ENCODE results near the genes PRDM11 and SLC35C1.

GRCh38 chr11:43892011-43892300 lies 11.3 kb downstream of the ALKBH3 start:
- PRO-cap: no peak

DNA sequence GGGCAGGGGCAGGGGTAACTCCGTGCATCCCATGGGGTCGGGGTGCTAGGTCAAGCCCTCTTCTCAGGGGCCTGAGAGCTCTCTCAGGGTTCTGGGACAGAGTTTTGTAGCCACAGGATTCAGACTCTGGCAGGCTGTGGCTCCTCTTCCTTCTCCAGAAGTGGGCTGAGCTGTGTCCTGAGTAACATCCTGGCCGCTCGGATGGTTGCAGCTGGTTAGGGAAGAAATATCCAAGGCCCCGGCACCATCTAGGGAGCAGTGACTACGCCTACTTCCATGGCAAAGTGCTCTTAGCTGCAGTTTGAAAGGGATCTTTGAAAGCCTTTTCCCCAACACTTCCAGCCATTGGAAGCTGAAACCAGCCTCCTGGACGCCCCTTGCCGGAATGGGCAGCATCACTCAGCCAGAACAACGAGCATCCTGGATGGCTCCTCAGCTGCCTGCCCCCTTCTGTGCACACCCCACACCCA lies 50.9 kb downstream of the C11orf96 start:
- PRO-cap: no peak

GRCh38 chr11:44308958-44309569 lies 875 bp downstream of the ALX4 start:
- PRO-cap: no peak

- PRO-cap: no peak
These were observed 6.3 kb upstream of the CD82 start for GRCh38 chr11:44559168-44559501.

DNA sequence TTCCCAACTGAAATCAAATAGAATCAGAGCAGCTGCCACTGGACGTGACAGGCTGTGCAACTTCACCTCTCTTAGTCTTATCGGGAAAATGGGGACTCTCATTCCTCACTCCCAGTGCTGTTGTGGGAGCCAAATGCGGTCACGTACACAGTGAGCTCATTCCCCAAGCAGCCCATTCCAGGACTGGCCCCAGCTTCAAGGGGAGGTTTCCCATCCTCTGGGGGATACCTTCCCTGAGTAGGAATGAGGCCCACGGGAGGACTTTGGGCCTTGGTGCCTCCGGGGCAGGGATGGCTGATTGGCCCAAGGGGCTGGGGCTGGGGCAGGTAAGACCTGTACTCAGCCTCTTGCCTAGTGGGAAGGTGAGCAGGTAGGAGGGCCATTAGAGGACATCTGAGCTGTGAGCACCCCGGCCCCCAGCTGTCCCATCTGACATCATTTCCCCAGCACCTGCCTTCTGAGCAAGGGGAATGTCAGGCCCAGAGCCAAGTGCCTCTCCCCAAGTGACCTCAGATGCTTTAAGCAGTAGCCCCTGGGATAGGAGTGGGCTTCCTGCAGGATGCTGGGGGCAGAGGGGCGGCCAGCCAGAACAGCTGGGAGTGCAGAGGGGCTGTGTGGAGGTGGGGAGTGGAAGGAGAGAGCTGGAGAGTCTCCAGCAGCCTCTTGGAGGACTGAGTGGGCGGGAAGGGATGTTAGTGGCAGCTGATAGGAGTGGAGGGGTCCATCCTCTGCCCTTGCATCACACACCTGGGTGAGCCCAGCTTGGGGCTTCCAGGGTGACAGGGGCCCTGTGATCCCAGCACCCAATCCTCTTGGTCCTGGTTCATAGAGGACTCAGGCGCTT lies 58.4 kb downstream of the CD82 start:
- PRO-cap: no peak

DNA sequence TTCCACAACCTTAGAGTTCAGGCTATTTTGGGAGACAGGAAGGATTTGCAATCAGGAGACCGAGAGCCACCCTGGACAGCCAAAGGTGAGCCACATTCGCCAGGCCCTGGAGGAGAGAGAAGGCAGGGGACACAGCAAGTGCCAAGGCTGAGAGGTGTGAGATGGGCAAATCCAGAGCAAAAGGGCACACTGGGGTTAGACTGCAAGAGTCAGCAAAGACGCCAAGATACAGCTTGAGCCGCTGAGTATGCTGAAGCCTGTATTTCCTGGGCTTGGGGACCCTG lies 66.4 kb downstream of the CD82 start:
- PRO-cap: no peak

DNA sequence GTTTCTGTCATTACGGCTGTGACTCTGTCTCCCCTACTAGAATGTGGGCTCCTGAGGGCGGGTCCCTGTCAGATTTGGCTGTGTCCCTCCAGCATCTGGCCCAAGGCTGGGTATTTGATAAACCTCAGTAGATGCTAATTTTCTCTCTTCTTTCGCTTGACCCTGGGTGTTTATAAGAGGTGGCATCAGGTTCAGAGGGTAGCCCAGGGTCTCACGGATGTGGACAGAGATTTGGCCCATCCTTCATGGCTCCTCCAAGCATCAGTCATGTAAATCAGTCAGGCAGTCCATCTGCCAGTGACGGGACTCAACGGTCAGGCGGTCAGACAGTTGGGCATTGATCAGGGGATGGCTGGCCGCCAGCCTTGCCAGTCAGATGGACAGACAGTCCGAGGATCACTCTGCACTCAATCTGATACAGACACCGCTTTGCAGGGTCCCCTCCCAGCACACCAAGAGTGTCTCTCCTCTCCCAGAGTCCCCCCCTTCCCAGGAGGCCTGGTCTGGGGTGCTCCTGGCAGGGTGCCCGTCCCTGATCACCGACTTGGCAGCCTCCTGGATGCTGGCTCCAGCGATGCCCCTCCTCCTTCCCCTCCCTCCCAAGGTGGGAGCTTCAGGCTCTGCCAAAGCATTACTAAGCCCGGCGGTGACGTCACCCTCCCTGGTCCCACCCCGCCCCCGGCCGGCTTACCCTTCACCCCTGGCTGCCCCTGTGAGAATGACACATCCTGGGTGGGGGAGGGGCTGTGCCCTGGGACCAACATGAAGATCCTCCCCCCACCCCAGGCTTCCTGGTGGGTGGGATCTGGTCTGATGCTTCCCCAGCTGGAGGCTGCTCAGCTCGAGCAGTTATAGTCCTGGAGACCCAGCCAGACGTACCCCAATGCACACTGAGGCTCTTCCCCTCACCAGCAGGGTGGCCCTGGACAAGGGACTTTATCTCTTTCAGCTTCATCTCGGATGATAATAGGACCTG lies 69.0 kb downstream of the CD82 start:
- PRO-cap: no peak

- PRO-cap: no peak
These were observed 93.2 kb downstream of the TP53I11 start for GRCh38 chr11:44857427-44857922.

- PRO-cap: no peak
These were observed 84.8 kb downstream of the TP53I11 start for GRCh38 chr11:44865855-44866246.

DNA sequence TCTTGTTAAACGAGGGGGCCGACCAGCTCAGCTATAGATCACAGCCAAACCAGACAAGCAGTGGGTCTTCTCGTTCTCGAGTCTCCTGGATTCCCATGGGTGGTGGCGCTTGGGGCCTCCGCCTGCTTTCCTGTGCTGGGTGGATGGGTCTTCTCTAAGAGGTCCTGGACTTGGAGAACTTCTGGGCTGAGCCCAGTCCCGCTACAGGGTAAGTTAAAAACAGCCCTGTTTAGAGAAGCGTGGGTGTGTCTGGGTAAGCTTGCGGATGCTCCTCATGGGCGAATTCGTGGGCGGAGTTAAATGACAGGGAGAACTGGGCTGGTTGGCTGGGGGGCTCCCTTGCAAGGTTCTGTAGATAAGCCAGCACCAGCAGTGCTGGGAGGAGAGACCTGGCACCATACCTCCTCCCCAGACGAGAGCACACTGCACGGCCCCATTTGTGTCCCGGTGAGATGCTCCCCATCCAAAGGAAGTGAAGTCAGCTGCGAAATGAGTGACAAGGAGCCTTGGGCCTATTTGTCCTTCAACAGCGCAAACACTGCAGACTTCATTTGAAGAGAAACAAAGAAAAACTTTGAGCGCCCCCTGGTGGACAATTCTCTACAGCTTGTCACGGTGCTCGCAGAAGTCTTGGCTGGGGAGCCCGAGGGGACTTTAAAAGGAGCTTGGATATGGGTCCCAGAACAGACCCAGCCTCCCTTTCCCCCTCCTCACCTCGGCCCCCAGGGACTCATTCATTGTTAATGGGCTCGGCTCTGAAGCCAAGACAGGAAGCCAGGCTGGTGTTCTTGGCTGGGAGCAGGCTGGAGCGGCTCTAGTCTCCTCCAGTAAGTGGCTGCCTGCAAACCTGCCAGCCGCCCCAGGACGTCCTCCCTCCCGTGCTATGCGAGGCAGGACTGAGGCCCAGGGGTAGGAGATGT lies 39.5 kb downstream of the TP53I11 start:
- PRO-cap: no peak

DNA sequence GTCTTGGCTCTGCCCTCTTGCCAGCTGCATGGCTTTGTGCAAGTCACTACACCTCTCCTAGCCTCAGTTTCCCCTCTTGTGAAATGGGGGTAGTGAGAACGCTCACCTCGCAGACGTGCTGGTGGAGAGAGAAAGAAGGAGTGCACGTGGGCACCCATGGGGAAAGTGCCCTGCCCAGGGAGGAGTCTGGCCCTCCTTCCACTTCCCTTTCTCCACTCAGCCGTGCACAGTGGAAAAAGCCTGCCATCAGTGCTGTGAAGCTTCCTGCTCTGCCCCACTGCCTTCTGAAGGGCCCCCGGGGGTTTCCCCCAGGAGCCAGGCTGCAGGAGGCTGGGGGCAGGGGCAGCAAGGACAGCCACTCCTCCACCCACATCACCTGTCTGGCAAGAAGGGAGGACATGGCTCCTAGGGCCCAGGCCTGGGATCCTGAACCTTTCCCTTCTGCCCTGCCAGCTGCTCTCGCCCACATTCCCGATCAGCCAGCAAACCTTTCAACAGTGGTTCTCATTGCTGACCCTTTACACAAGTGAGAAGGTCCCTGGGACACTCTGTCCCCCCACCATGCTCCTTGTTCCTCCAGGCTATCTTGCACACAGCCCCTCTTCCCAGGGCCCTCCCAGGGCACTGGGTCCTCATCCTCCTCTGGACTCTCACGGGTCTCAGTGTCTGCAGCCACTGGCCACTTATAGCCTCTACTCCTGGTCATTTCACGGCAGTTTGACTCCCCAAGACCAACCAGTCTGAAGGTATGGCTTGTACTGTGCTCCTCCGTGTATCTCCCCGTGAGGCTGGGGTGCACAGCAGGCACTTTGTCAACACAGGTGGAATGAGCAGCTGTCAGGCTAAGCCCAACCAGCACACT lies 7.4 kb downstream of the TP53I11 start:
- PRO-cap: no peak

DNA sequence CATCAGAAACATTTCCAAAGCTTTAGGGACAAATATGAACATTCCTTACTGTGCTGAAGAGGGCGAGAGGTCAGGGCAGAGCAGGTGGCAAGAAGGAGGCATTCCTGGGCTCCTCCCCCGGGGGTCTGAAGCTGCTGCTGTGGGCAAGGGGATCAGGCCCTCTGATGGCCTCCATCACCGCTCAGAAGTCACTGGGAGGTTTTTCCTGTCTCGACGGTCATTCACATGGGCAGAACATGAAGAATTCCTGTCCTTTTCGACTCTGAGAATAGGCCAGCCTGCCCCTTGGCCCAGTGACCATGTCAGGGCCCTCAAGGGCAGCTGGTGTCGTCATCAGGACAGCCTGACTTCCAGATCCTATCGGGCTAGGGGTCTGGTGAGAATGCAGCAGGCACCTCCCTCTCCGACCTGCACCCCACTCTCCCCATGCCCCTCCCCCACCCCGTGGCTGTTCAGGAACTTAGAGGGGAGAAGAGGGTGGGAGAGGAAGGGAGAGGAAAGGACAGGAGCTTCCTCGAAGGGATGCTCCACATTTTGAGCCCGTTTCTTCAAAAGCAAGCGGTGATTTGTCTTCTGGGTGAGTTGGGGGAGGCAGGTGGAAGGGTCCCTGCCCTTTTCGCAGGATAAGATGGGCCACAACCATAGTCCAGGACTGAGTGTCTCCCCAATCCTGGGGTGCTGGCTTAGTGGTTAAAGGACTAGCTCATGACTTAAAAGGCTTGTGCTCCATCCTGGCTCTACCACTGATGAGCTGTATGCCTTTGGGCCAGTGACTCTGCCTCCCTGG lies 3.5 kb downstream of the TP53I11 start:
- PRO-cap: no peak

GRCh38 chr11:45091720-45092113 lies 54.7 kb upstream of the PRDM11 start:
- PRO-cap: no peak

DNA sequence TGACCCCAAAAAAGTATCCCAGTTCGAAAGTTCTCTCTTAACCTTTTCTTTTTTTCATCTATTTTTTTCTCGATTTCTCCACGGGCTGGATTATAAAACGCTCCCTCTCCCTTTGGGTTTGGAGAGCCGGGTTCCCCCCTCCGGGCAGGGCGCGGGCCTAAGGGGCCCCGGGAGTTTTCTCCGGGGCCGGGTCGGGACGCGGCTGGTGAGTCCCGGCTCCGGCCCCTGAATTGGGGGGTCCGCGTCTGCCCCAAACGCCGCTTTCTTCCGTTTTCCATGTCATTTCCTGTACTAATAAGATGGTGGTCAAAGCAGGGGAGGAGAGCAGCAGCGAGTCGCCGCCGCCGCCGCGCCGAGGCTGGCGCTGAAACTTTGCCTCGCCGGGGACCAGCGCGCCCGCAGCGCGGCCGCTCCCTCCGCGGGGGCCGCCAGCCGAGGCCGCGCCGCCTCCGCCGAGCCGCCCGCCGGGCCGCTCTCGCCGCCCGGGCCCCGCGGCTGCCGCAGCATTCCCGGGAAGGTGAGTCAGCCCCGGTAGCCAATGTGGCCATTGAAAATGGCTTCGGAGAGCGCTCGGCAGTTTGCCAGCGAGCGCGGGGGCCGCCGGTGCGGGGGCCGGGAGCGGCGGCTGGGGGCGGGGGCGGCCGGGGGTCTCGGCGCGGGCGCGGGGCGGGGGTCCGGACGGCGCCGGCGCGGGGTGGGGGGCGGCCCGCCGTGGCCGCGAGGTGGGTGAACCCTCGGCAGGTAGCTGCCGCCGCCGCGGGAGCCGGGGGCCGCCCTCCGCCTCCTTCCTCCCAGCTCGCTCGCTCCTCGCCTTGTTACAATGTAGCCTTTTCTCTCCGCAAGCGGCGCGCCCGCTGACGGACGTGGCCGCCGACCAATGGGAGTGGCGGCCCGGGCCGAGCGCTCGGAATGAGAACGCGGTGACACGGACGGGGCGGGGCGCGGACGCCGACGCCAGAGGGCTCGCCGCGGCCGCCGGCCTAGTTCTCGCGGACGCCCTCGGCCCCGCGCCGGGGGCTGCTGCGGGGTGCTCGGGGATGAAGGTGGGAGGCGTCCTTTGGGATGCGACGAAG lies at the start of gene PRDM11:
PRDM11 (plus strand) TSS at position 279 of the 1,073 bp plus-strand sequence.
- PRO-cap: bidirectional peak, plus-strand start at position 309 of the sequence, minus-strand start at position 232 of the sequence; bidirectional peak, plus-strand start at position 547 of the sequence, minus-strand start at position 477 of the sequence; bidirectional peak, plus-strand start at position 983 of the sequence, minus-strand start at position 814 of the sequence

GRCh38 chr11:45147729-45148121 lies 1.3 kb downstream of the PRDM11 start:
- PRO-cap: no peak

DNA sequence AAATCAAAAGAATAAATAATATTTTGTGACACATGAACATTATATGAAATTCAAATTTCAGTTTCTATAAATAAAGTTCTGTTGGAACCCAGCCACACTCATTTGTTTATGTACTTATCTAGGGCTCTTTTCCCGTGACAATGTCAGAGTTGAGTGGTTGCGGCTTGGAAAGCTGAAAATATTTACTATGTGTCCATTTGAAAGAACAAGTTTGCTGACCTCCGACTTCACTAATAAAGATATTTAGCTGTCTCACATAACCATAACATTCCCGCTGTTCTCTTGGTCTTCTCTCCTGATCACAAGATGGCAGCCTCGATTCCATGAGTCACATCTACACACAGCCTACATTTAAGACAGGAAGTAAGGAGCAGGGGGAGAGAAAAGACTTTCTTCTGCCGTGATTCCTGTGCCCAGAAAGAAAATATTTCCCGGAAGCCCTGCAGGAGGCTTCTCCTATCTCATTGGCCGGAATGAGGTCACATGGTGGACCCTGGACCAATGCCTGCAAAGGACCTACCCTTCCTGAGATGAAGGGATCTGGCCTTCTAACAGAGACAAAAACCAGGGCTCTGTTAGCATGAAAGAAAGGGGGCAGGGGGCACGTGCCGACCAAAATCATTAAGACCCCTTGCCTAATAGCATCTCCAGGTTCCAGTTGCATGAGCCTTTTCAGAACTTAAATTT lies 47.4 kb upstream of the SYT13 start:
- PRO-cap: no peak

DNA sequence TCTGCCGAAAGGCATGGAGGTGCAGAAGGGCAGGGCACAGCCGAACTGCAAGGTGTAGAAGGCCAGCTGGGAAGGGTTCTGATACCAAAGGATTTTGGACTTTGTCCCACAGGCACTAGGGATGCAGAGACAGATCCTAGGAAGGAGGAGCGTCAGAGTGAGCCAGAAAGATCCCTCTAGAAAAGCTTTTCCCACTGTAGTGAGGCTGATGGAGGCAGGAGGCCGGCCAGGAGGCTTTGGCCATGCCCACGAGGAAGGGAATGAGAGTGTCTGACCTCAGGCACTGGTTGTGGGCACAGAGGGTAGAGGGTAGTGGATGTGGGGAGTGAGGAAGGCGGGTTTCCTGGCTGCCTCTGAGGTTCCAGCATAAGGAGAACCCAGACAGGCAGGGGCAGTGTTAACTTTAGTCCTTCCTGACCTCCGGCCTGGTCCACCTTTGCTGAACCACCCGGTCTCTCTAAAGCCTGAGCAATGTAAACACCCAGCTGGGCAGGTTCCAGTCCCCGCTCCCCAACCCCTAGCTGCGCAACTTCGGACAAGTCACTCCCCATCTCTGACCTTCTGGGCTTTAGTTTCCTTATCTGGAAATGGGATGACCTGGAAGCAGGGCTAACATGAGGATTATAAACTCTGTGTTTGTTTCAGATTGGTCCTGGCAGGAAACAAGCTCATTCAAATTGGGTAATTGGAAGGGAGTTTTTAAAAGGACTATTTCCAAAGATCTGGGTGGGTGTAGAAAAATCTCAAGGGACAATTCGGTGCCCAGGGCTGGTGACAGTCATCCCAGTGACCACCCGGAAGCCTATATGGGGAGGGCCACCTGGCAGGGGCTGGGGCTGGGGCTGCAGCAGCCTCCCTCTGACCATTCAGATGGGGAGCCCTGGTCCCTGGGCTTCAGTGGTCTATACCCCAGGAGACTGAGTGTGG lies 108.1 kb upstream of the SYT13 start:
- PRO-cap: no peak

DNA sequence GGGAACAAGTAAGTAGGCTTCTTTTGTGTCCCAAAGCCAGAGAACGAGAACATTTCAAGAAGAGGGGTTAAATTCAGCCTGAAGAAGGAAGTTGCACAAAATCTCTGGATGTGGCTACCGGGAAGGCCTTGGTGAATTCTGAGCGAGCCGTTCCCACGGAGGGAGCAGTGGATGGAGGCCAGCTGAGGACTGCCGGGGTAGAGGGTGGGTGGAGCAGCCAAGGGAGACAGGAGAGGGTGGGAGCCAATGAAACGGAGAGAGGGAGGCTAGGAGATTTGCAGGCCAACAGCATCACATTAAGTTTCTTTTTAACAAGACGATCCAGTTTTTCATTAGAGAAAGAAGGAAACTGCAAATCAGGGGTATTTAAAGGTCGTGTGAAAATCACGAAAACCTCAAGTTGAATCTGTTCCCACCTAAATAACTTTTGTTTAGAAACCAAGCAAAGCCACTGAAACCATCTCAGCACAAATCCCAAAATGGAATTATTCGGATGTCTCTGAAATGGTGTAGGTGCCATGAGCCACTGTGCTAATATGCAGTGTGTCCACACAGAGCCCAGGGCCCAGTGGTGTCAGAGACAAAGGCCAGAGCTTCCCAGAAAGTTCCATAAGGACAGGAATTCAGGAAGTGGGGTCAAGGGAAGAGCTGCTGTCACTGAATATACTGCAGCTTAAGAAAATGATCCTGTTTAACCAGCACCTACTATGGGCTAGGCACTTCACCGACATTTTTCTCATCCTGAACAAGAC lies 59.7 kb upstream of the SLC35C1 start:
- PRO-cap: no peak

DNA sequence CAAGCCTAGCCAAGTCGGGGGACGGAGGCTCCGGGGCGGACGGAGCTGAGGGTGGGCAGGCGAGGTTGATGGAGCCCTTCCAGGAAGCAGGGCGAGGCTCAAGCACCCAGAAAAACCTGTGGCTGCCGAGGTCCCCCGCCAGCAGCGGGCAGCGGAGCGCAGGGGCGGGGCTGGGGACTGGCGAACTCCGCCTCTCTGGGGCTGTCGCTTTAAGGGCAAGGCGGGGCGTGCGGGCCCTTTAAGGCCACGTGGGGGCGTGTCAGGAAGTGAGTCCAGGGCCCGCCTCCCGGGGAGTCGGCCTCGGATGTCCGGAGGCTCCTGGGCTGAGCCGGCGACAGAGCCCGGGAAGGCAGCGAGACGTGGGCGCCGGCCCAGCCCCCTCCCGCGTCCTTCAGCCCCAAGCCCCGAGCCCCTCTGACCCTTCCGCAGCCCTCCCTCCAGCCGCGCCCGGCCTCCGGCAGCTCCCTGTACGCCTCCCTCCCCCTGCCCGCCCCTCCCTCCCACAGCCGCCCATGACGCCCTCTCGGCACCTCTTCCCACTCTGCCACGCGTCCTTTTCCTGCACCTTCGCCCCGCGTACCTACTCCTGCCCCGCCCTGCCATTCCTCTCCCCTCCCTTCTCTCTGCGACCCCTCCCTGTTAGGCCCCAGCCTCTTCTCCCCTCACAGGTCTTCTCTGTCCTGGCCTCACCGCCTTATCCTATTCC lies at the start of gene SLC35C1:
SLC35C1 (plus strand) TSS at position 300 of the 706 bp plus-strand sequence.
- PRO-cap: bidirectional peak, plus-strand start at position 300 of the sequence, minus-strand start at position 118 of the sequence; bidirectional peak, plus-strand start at position 492 of the sequence, minus-strand start at position 538 of the sequence

DNA sequence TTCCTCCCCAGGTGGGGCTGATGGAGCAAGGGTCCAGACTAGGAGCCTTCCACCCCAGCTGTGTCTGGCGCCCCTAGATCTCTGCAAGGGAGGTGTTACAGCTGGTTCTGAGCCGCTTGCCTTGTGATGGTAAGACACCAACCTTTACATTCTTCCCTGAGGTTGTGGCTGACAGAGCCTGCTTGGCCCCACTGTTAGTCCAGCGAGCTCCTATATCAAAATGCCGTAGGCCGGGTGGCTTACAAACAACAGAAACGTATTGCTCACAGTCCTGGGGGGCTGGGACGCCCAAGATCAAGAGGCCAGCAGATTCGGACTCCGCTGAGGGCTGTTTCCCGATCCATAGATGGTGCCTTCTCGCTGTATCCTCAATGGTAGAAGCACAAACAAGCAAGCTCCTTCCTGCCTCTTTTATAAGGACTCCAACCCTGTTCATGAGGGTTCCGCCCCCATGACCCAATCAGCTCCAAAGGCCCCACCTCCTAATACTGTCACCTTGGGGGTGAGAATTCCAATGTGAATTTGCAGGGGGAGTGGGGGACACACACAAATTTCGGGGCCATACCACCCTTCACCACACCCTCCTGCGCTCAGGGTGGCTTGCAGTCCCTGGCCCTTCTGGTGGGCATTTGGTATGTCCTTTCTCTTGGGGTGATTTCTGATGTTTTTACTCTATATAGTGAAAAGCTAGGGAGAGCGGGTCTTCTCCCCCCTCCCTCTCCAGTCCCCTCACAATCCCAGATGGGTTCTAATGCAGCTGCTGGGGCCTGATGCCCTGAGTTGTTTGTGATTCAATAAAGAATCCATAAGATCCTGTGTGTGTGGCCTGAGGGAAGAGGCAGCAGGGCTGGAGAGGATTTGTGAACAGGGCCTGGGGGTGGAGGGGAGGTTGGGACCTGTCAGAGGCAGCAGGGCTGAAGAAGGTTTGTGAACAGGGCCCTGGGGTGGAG lies 7.5 kb downstream of the SLC35C1 start:
- PRO-cap: no peak

Data from gallbladder (tissue), 1 donor.